ENCODE measurements around a stretch of chr20.

DNA sequence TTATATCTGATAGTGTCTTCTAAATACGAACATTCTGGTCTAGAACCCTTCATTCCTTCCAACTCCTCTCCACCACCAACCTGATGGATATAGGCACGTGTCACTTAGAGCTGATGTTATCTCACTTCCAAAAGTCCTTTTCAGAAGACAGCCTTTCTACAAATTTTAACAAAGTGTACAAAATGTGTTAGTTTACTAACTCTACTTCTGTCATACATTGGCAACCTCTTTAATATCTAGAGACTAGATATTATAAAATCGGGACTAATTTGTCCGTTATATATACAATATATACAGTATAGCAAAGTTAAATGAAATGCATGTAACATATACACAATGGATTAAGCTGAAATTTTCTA lies 79.6 kb downstream of the CNBD2 start:
- PRO-cap: no peak

GRCh38 chr20:36049828-36050220 lies 81.4 kb downstream of the CNBD2 start:
- PRO-cap: no peak

- PRO-cap: no peak
Observed at GRCh38 chr20:36094111-36095122, 60.1 kb upstream of the EPB41L1 start.

DNA sequence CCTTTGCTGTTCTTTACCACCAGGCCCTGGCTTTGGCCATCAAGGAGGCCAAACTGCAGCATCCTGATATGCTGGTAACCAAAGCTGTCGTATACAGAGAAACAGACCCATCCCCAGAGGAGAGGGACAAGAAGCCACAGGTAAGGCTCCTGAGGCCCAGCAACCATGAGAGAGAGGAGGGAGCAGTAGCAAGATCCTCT lies 14.1 kb upstream of the AAR2 start:
- PRO-cap: no peak

GRCh38 chr20:36270944-36271945 lies 34.9 kb upstream of the DLGAP4 start:
- PRO-cap: no peak

GRCh38 chr20:36368014-36368320 lies 61.8 kb downstream of the DLGAP4 start:
- PRO-cap: no peak

DNA sequence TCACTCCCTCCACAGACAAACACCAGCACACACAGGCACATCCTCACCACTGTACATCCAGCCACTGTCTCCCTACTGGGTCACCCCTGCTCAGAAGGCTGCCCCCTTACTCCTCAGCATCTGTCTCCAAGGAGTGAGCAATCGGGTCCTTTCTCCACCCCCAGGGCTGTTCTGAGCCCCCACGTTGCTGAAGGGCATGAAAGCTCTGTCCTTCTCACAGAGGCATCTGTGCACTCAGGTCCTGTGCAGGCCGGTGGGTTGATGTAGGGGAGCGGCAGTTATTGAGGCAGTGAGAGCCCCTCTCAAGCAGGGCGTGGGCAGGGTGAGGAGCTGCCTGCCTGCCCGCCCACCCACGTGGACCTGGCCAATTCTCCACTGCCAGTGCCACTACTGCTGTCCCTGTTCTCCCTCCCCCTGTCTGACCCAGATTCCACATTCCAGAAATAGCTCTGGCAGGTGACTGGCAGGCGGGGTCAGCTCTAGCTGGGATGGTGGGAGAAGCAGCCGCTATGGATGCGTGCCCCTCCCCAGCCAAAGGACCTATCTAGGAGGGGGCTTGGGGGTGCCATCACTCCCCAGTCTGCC lies 86.7 kb upstream of the MYL9 start:
- PRO-cap: no peak

- PRO-cap: no peak
Observed at GRCh38 chr20:36460398-36460984, 80.8 kb upstream of the MYL9 start.

DNA sequence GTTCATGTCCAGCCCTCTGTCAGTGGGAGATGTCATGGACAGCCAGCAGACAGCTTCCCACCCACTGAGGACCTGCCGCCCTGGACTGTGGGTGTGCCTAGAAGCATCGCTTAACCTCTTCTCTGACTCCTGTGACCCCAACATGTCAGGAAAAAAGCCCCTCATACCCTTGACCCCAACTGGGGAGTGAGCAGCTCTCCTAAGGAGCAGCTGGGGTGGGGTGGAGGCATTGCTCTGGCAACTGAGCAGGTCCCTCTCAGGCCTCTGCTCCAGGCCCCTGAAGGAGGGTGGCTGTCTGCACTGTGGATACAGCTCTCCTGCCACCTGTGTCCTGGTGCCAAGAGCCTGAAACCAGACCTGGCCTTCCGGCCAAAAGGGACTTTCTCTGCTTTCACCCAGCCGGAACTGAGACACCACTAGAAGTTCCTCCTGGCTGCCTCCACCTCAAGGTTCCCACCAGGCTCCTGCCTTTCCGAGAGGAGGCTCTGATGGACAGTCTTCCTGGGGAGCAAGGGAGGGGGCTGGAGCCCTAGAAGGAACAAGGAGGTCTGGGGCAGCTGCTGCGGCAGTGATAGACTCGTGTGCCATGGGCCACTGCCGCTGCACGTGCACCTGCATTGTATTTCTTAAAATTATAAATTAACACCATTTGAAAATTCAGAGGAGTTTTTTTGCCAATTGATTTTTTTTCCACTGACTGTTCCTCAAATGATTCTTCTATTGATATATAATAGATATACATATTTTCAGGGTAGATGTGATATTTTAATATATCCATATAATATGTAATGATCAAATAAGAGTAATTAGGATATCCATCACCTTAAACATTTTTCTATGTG lies 56.9 kb upstream of the MYL9 start:
- PRO-cap: no peak

- PRO-cap: no peak
Observed at GRCh38 chr20:36513579-36514160, 27.6 kb upstream of the MYL9 start.

GRCh38 chr20:36544035-36545099 lies 3.0 kb downstream of the MYL9 start:
- PRO-cap: no peak

- PRO-cap: bidirectional peak, plus-strand start at chr20:36835841, minus-strand start at chr20:36835703
Observed at GRCh38 chr20:36835322-36836041, 27.9 kb downstream of the SOGA1 start.

- PRO-cap: no peak
Observed at GRCh38 chr20:36861395-36861906, 1.9 kb downstream of the SOGA1 start.

GRCh38 chr20:36969439-36969975 lies 18.0 kb upstream of the SAMHD1 start:
- PRO-cap: unidirectional peak, plus-strand start at chr20:36969769

DNA sequence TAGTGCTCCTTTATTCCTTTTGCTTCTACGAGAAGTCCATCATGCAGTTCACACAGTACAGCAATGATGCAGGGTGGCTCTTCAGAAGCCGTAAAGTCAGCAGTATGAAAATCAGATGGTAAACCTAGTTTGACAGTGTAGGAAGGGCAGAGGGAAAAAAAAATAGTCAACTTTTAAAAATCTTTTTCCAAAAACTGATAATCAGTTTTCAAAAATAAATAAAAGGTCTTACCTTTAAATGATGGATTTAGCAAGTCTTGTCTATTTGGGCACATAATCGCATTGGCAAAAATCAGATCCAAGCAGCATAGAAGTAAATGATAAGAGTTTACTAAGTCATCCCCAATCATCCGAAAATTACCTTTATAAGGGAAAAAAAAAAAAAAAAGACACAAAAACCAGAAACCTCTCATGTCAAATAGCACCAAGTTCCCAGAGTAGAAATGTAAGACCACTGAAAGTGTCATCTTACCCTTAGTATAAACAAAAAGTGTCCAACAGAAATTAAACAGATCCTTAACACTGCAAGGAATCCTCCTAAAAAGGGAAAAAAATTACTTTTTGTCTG lies 29.0 kb downstream of the RBL1 start:
- PRO-cap: no peak

- PRO-cap: no peak
Observed at GRCh38 chr20:37243228-37243889, 18.3 kb downstream of the GHRH start.

DNA sequence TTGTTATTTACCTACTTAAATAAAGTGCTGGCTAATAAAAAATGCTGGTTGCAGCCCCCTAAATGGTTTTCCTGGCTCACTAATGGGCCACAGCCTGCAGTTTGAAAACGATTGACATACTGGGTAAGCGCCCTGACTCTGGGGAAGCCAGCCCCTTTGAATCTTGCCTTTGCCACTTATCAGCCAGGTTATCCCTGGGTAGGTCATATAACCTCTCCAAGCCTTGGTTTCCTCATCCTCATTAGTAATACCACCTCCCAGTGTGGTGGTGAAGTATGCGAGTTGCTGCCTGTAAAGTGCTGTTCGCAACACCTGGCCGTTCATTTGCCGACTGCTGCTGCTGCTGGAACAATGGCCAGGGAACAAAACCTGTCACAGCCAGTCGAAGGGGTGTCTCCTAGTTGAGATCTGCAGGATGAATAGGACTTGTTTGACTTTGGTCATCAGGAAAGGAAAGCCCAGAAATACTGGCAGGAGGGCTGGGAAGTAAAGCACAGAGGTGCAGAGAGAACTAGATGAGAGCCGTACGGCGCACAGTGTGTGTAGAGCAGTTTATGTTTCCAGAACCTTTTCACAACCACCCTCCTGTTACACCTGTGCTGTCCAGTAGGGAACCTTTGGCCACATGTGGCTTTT lies 6.1 kb downstream of the MANBAL start:
- PRO-cap: bidirectional peak, plus-strand start at position 489 of the sequence, minus-strand start at position 326 of the sequence

GRCh38 chr20:37356865-37357345 lies 11.0 kb downstream of the SRC start:
- PRO-cap: no peak

GRCh38 chr20:37510453-37511659 lies 10.2 kb upstream of the NNAT start:
- PRO-cap: unidirectional peak, minus-strand start at chr20:37511135

DNA sequence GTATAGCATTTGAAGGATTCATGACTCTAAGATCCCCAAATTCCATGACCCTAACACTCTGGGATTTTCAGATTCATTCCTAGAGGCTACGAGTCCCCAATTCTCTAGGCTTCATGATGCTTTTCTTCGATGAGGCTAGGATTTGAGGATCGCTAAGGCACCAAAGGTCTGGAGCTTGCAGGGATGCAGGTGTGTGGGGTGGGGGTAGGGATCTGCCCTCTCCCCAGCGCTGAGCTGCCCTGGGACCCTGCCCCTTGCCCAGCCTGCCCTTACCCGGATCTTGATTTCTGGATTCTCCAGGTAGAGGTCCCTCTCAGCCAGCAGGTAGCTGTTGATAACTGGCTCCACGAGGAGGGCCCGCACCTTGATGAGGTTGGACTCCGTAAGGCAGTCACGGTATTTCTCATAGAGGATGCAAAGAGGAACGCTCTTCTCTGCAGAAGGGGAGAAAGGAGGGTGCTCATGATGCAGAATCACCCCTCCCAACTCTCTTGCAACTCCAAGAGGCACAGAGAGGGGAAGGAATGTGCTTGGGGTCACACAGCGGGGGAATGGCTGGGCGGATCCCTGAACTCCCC lies 32.9 kb downstream of the TGM2 start:
- PRO-cap: no peak

Measured in colonic mucosa (tissue), 1 donor.